Measurements from ENCODE around the genes UBE3A and CHRFAM7A.

DNA sequence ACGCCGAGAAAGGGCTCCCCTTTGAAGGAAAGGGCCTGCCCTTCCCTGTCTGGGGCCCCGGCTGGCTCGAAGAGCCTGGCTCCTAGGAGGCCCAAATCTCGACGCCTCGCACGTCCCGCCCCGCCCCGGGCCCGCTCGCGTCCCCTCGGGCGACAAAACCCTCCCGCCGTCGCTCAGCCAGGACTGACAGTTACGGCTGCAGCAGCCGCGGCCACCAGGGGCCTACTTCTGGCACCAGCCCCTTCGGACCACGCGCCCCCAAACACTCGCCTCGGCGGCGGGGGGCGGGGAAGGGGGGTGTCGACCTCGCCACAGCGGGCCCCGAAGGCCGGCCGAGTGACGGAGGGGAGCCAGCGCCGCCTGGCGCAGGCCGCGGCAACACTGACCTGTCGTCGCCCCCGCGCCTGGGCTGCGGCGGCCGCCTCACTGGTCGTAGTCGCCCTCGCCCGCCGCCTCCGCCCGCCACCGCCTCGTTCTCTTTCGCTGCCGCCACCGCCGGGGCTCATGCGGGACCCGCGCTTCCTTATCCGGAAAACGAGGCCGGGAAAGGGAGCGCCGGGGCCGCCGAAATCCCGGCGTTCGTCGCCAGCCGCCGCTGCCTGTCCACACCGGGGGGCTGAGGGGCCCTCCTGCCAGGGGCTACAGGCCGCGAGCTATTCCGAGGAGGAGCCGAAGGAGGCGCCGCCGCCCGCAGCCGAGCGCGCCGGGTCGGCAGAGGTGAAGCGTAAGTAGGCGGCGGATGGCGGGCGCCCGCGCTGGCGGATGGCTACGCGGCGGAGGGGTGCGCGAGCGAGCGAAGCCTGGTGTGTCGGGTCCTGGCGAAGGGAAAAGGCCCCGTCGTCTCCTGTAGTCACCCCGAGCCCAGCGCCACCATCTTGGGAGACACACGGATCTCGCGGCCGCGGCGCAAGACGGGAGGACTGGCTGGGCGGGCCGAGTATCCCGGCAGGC lies at the start of gene UBE3A:
UBE3A (minus strand) TSS at position 922 of the 951 bp plus-strand sequence.
- PRO-cap: bidirectional peak, plus-strand start at position 353 of the sequence, minus-strand start at position 68 of the sequence; bidirectional peak, plus-strand start at position 656 of the sequence, minus-strand start at position 631 of the sequence; bidirectional peak, plus-strand start outside the sequence, minus-strand start at position 877 of the sequence
- RRBS, 2 experiments: under 1% methylated on average over 25 of the region's 123 CpGs

DNA sequence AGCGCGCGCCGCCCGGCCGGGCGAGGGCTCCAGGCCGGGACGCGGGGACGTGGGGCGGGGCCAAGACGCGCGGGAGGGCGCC lies 71 bp upstream of the UBE3A start:
- PRO-cap: no peak
- RRBS, 2 experiments: under 1 to 2% methylated on average over 8 of the region's 16 CpGs

- PRO-cap: no peak
- RRBS, 2 experiments: no CpG with 5 or more reads among the region's 14 CpGs
Observed at GRCh38 chr15:25783743-25784399, 79.3 kb downstream of the ATP10A start.

GRCh38 chr15:25830630-25831677 lies 32.2 kb downstream of the ATP10A start:
- PRO-cap: no peak
- RRBS, 2 experiments: no CpG with 5 or more reads among the region's 18 CpGs

DNA sequence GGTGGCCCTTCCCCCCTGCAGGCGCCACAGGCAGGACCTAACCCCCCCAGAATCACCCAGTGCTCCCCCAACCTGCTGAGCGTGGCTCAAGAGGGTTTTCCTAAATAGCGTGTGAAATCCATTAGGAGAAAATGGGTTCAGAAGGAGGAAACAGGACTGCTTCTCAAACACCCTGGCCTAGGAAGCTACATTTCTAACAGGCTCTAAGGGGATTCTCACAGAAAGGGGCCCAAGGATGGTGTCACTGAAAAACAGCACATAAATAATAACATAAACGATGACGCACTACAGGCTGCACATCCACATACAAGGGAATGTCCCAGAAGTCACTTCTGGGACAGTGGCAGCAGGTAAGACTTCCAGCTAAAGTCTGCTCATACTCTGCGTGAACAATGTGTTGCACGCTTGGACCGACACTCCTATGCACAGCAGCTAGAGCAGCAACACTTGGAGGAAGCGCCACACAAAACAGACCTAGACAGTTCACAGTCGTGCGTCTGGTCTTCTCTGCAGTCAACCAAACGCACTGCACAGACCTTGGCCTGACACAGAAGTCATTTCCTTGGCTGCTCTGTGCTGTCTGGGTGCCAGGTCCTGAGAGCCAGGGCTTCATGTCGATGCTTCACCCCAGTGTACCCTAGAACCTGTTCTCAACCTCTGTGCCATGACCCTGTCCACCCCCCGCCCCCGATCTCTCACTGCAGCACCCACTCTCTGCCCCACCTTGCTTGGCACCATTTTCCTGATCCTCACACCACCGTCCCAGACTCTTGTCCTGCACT lies 3.4 kb downstream of the ATP10A start:
- PRO-cap: no peak
- RRBS, 2 experiments: no CpG with 5 or more reads among the region's 16 CpGs

GRCh38 chr15:25861826-25862291 lies 1.3 kb downstream of the ATP10A start:
- PRO-cap: no peak
- RRBS, 2 experiments: no CpG with 5 or more reads among the region's 14 CpGs

DNA sequence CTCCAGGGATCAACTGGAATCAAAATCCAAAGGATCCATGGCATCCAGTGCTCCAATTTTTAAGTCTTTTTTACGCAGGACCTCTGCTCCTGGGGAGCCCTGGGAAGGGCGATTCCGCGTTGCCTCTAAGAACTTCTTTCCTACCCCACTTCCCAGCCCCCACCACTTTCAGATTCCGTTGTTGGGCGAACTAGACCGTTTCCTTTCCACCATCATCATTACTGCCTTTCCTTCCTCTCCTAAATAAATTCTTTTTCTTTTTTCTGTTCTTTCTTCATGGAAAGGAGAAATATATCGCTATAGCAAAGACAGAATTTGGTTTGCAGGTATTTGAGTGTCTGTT lies 528 bp upstream of the ATP10A start:
- PRO-cap: no peak
- RRBS, 2 experiments: no CpG with 5 or more reads among the region's 8 CpGs

- PRO-cap: no peak
- RRBS, 2 experiments: no CpG with 5 or more reads among the region's 3 CpGs
Observed at GRCh38 chr15:26638222-26638500, 134.7 kb downstream of the GABRB3 start.

DNA sequence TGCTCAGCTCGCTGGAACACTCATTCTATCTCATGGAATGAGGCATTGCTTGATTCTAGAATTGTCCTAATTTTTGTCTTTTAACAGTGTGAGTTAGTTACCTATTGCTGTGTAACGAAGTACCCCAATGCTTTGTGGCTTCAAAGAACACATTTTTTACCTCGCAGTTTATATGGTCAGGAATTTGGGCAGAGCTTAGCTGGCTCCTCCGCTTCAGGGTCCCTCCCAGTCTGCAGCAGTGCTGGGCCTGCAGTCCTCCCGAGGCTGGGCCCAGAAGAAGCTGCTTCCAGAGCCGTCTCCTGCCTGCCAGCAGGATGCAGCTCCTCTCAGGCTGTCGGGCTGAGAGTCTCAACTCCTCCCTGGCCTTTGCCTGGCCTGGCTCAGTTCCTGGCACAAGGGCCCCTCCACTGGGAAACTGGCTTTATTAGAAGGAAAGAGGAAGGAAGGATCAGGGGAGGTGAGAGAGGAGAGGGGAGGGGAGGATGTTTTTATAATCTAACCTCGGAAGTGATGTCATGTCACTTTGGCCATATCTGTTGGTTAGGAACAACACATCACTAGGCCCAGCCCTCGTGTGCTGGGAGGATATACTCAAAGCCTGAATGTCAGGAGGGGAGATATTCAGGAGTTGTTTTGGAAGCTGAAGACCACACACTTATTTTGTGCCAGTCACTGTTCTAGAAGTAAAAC lies 72.8 kb downstream of the GABRG3 start:
- PRO-cap: no peak
- RRBS, 2 experiments: no CpG with 5 or more reads among the region's 9 CpGs

DNA sequence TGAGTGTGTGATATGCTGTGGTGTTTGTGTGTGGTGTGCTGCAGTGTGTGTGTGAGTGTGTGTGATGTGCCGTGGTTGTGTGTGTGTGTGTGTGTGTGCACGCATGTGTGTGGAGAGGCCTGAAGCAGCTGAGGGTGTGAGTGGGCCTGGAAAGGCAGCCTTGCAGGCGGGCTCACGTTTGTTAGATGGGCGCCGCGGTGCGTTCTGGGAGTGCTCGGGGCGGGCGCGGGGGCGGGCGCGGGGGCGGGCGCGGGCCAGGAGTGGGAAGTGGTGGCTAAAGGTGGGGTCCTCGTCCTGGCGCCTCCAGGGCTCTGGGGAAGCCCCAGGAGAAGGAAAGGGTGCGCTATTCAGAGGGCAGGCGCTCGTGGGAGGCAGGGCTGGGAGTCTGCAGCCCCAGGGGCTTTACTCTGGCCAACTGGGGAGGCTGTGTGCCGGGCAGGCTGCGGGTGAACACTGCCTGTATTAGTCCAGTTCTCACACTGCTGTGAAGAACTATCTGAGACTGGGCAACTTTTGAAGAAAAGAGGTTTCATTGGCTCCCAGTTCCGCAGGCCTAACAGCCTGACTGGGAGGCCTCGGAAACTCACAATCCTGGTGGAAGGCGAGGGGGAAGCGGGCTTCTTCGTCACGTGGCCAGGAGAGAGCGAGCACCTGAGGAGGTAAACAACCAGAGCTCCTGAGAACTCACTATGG lies 117.2 kb downstream of the GABRG3 start:
- PRO-cap: no peak
- RRBS, 2 experiments: no CpG with 5 or more reads among the region's 32 CpGs

DNA sequence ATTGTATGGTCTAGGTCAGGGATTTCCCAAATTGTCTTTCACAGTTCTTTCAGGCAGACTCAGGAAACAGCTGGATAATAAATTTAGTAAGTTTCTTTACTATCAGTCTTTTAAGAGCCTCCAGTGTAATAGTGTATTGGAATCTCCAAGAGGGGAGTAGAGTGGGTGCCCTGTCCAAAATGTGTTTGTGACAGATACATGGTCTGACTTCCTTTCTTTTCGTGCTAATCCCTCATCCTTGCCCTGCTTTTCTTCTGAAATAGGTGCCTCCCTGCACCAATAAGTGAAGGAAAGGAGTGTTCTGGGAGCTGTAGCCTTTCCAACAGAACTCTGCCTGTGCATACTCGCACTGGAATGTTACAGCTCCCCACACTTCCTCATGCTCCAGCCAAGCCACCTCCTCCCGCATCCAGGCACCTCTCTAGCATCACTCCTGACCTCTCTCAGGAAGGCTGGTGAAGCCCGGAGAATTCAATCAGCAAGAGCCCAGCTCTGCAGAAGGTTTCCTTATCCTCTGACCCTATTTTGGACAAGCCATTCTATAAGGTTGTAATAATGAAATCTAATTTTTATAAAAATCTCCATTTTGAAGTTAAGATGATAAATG lies 478.0 kb downstream of the GABRG3 start:
- PRO-cap: no peak
- RRBS, 2 experiments: no CpG with 5 or more reads among the region's 4 CpGs

DNA sequence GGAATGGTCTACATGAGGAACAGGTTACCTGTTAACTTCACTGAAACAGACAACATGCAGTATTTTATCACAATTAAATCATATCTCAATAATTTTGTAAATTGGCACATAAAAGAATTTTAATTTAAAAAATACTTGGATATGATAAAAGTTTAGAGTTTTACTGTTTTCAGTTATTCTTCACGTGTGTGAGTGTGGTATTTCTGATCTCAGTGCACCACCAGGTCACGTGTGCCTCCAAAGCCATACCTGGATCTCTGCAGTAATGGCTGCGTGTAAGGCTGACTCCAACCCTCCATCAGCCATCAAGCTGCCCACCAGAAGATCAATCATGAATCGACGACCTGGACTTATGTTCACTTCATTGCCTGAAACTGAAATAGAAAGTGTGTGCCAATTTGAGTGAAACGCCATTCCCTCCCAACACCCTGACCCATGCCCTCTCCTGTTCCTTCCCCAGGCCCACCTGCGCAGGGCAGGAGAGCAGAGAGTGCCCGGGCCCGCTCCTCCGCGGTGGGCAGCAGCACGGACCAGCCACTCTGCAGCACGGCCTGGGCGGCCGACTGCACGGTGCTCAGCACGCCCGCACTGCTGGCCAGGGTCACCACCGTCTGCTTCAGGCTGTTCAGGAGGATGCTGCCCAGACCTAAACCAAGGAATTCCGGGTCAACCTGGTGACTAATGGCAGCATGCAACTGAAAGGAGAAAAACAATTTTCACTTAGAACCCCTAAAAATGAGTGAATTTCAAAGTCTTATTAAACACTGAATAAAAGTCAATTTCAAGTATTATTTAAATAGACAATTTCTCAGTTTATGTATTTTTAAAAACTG lies 66.1 kb downstream of the HERC2 start:
- PRO-cap: no peak
- RRBS, 2 experiments: no CpG with 5 or more reads among the region's 20 CpGs

GRCh38 chr15:28886312-28886744 lies 554 bp downstream of the APBA2 start:
- PRO-cap: bidirectional peak, plus-strand start at chr15:28886352, minus-strand start at chr15:28886422; bidirectional peak, plus-strand start at chr15:28886594, minus-strand start at chr15:28886490
- RRBS, 2 experiments: 1 to 2% methylated on average over 13 of the region's 55 CpGs

DNA sequence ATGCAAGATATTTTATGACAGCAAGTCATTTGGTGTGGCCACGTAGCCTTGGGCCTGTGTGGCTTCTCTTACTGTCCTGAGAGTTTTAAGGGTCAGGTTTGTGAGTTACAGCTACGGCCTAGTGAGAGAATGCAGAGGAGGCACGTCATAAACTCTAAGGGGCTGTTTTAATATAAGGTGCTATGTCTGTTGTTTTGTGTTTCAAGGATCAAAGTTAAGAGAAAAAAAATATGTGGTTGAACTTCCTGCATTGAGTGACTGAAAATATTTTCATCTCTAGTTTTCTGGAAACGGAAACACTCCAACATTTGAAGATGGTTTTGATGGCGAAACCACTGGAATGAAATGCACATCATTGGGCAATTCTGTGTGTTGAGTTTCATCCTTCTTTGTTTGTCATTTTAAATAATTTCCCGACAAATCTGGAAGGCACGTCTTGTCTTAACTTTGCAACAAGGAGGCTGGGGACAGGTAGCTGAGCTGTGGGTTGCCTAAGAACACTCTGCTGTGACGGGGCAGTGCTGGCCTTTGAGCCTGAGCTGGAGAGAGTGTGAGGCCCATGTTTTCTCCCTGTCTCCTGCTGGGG lies 5.1 kb downstream of the APBA2 start:
- PRO-cap: no peak
- RRBS, 2 experiments: no CpG with 5 or more reads among the region's 8 CpGs

DNA sequence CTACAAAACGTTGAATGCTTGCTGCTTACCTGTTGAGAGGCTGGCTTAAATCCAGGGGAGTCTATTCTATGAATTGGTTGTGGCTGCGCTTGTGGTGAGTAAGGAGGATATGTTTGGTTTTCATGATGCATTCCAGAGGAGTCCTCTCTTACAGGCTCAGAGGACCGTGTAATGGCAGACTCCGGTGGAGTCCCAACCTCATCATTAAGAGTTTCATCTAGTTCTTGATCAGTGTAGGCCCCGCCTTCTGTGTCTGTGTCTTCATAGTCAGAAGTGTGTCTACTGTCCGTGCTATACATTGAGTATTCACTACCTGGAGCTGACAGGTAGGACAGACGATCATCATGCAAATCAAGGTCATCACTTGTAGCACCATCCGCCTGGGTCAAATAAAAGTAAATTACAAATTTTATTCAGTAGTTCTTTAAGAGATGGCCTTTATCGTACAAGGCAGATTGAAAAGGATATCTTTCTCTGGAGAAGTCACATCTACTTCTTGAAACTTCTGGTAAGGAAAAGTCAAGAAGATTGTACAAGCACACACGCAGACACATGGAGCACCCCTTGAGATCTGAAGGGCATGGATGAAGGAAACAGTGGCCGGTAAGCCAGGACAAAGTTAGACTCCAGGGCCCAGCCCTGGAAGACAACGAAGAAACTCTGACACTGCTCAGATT lies 101.8 kb downstream of the TJP1 start:
- PRO-cap: no peak
- RRBS, 2 experiments: no CpG with 5 or more reads among the region's 12 CpGs

DNA sequence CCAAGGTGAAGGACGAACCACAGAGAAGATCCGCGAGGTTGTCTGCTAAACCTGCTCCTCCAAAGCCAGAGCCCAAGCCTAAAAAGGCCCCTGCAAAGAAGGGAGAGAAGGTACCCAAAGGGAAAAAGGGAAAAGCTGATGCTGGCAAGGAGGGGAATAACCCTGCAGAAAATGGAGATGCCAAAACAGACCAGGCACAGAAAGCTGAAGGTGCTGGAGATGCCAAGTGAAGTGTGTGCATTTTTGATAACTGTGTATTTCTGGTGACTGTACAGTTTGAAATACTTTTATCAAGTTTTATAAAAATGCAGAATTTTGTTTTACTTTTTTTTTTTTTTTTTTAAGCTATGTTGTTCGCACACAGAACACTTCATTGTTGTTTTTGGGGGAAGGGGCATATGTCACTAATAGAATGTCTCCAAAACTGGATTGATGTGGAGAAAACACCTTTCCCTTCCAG lies 91.5 kb downstream of the TJP1 start:
- PRO-cap: no peak
- RRBS, 2 experiments: no CpG with 5 or more reads among the region's 4 CpGs

GRCh38 chr15:29885225-29885685 lies 63.0 kb upstream of the TJP1 start:
- PRO-cap: no peak
- RRBS, 2 experiments: no CpG with 5 or more reads among the region's 3 CpGs

GRCh38 chr15:29985382-29985646 lies 97.4 kb upstream of the GOLGA8J start:
- PRO-cap: no peak
- RRBS, 2 experiments: no CpG with 5 or more reads among the region's 11 CpGs

GRCh38 chr15:30393375-30393811 lies at the start of gene CHRFAM7A:
Gene CHRFAM7A, minus strand, starts transcription at chr15:30393540.
- PRO-cap: no peak
- RRBS, 2 experiments: no CpG with 5 or more reads among the region's 46 CpGs

DNA sequence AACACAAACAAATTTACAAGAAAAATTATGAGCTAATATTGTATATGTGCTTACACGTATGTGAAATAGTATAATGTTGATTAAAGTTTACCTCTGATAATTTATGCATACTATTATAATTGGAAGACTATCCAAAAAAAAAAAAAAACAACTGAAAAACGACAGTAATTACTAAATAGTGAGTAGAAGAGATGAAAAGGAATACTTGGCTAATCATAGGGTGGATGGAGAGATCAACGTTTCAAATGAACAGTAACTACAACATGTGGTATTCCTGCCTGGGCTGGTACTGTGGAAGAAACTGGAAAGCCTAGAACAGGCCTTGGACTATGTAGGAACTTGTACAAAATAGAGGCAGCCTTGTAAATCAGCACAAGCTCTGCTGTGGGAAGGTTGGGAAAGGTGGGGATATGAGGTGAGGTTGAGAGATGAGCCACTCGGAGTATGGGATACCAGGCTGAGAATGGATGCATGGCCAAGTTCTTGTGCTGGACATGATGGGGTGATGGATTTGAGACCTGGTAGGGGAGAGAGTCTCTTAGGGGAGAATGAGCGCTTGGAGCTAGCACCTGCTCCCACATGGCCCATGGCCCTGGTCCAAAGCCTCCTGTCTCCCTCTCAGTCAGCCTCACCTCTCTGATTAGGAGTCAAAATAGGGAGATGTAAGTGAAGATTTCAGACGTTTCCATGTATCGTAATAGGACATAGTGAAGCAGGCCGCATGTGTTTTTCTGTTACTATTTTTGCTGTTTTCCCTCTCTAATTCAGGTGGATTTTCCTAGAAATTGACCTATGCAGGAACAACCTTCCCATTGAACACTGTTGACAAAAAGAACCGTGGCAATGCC lies 74.4 kb downstream of the GOLGA8H start:
- PRO-cap: no peak
- RRBS, 2 experiments: no CpG with 5 or more reads among the region's 9 CpGs

Measured in HEK293 (cell line).